ENCODE measurements around a stretch of chr7.

- RAMPAGE, long total RNA: no peak
- RRBS: no CpG with 5 or more reads among the region's 5 CpGs
These were observed 645.2 kb upstream of the DPP6 start for GRCh38 chr7:153406892-153407578.

- RAMPAGE, long total RNA: no peak
- RRBS: no CpG with 5 or more reads among the region's 13 CpGs
These were observed 123.5 kb upstream of the DPP6 start for GRCh38 chr7:153928585-153929207.

DNA sequence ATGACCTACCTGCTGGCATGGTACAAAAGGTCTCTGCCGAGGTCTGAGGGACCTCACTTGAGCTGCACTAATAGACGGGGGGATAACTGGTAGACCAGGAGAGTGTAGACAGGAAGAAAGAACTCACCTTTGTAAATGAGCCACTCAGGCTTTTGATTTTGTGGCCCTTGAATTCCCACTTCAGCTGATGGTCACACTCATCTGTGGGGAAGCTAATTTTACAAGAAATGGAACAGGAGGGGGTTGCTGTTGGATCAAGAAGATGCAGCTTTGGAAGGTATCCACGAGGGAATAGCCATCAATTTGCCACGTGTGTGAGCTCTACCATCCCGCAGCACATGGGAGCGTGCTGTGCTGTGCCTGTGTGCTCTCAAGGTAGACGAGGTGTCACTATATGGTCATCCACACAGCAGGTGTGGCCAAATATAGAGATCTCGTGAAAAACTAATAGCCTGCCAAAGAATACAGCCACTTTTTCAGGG lies 279.2 kb downstream of the DPP6 start:
- RAMPAGE, long total RNA: no peak
- RRBS: no CpG with 5 or more reads among the region's 8 CpGs

- RAMPAGE, long total RNA: no peak
- RRBS: no CpG with 5 or more reads among the region's 17 CpGs
These were observed 298 bp downstream of the HTR5A start for GRCh38 chr7:155070448-155070795.

GRCh38 chr7:155166565-155167134 lies 96.5 kb downstream of the HTR5A start:
- RAMPAGE, long total RNA: no peak
- RRBS: no CpG with 5 or more reads among the region's 17 CpGs

DNA sequence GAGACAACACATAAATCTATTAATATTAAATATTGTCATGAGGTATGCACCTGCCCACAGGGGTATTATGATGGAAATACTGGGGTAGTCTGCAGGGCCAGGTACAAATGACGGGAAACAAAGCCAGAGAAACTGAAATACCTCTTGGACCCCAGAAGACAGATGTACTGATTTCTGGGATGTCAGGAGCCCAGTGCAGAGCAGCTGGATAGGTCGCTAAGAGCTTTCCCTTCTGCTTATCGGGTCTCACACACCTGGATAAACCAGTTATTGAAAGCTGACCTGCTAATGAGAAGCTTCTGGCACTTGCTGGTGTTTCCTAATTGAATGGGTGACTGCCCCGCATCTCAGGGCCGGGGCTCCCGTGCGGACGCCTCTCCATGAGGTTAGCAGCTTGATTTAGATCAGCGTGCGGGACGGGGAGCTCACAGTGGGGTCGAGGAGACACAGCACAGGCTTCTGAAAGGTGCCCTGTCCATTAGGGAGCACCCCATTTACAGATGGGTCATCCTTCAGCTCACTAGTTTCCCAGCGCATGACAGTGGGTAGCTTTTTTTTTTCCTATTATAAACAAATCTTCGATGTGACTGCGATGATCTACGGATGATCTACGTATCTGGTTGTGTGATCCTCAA lies 1.5 kb upstream of the INSIG1 start:
- RAMPAGE, long total RNA: no peak
- RRBS: no CpG with 5 or more reads among the region's 17 CpGs

GRCh38 chr7:155296657-155297345 lies 877 bp upstream of the INSIG1 start:
- RAMPAGE, long total RNA: no peak
- RRBS: no CpG with 5 or more reads among the region's 37 CpGs

DNA sequence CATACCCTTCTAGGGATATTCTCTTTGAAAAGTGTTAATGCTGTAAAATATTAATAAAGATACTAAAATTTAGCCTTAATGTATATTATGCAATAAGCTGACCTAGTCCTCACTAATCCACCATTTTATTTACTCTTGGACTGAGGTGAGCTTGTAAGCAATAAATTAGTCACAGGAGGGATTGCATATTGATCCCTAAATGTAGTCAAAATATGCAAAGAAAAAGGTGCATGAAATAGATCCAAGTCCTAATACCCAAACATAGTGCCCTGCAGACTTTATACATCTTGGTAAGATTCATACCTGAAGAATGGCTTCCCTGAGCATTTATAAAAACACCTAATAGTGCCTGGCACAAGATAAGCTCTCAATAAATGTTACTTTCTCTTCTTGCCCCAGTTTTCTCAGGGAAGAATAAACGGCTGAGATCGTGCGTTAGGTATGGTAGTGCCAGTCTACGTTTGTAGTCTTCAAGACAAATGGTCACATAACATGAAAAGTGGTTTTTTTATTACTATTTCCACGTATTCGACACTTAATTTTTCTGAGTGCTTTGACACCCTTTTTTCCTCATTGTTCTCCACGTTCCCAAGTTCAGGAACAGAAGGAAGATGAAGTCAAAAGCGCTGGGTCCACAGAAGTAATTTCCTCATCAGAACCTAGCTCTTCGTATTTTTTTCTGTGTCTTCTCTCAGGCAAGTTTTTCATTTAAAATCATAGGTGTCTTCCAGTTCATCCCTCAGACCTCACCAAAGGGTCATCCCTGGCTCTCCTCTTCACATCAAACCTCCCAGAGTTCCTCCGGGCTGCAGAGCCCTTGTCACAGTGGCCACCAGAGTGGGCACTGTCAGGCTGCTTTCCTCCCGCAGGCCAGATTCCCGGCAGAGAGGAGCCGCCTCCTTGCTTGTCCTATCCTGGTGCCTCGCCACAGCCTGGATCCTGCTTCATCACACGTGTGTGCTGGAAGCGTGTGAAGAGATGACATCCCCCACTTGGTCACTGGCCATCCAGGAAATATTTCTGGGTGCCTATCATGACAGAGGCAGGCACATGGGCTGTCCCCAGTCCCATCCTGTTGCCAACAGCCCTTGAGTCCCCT lies 14.6 kb downstream of the INSIG1 start:
- RAMPAGE, long total RNA: no peak
- RRBS: 89% methylated on average over 3 of the region's 16 CpGs

DNA sequence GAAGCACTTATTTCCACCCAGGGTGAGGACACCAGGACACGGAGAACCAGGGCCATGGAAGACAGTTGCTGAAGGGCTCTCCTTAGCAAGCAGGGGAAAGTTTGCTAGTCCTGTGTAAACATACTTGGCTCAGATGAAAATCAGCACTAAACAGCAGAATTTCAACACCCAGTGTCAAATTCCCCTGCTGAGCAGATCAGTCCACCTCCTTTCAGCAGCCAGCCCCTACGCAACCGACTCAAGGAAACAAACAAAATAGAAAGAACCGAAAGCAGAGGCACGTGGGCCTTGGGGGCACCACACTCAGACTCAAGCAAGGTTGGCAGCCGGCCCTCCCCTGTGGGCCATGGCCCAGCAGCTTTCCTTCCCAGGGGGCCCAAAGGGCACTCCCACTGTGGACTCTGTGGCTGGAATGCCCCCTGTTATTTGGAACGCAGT lies 19.1 kb downstream of the INSIG1 start:
- RAMPAGE, long total RNA: no peak
- RRBS: no CpG with 5 or more reads among the region's 7 CpGs

GRCh38 chr7:155374320-155374670 lies 76.6 kb downstream of the INSIG1 start:
- RAMPAGE, long total RNA: no peak
- RRBS: 5% methylated on average over 29 of the region's 49 CpGs

GRCh38 chr7:155644982-155645484 lies 572 bp downstream of the RBM33 start:
- RAMPAGE, long total RNA: no peak
- RRBS: 0% methylated on average over 3 of the region's 21 CpGs

DNA sequence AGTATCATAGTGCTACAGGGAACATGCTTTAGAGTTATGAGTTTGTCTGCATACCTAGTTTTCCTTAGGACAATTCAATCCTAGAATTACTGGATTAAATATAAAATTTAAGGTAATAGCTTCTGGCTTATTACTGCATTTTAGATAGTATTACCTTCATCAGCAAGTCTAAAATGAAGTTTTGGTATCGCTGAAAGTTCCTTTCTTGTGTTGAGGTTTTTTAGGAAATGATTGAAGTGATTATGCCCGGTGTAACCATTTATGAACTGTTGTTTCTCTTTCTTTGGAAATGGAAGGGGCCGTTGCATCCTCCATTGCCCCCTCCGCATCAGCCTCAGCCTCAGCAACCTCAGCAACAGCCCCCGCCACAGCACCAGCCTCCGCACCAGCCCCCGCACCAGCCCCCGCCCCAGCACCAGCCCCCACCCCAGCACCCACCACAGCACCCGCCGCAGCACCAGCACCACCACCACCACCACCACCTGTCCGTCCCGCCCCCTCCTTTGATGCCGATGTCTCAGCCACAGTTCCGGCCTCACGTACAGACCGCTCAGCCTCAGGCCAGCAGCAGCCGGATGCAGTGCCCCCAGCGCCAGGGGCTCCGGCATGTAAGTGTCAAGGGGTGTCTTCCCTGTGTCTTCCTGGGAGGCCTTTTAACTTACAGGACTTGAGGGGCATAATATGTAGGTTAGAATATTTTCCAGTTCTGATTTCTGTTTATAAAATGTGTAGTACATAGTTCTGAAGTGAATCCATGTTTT lies 72.7 kb downstream of the SHH start:
- RAMPAGE, long total RNA: no peak
- RRBS: 96% methylated on average over 3 of the region's 19 CpGs

DNA sequence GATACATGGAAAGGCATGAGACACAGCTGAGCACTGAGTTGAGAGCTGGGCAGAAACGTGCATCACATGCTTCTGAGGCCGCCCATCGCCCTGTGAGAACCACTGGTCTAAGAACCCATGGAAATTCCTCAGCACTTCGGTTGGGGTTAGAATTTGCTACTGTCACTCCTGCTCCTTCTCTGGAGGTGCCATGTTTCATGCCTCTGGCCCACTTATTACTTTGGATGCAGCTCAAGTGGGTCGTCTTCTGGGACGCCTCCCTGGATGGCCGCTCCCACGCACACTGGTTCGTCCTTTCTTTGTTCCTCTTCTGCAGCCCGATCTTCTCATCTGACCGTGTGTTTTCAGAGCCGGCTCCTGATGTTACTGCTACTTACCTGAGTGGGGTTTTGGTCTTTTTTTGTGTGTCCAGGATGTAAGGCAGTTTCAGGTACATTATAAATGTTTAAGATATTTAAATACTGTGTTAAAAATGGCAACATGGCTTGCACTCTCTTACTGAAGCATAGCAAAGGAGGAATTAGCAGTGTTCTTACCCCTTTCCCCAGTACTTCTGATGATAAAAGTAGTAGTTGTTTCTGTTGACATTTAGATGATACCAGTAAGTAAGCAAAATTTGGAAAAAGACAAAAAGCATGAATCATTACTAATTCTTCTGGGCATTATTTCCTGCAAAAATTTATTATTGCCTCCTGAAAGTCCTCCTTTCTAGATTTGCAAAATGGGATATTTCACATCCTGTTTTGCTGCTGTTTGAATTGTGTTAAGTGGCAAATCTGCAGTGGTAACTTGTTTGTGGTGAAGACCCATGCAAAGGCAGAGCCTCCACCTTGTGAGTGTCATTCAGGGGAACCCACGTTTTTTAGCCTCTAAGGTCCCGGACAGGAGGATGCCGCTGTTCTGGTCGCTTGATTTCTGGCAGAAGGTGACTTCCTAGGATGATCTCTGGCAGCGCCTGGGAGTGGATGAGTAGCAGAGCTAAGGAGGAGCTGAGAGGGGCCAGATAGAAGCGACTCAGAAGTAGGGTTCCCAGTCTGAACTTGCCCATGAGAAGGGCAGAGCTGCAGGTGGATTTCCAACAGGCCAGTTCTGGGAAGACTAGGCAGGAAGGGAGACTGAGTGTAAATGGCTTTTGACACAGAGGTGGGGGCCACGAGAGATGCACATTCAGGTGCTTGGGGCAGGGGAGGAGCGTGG lies 59.3 kb downstream of the SHH start:
- RAMPAGE, long total RNA: no peak
- RRBS: no CpG with 5 or more reads among the region's 20 CpGs

GRCh38 chr7:155778123-155778919 lies 33.9 kb downstream of the SHH start:
- RAMPAGE, long total RNA: no peak
- RRBS: no CpG with 5 or more reads among the region's 14 CpGs

DNA sequence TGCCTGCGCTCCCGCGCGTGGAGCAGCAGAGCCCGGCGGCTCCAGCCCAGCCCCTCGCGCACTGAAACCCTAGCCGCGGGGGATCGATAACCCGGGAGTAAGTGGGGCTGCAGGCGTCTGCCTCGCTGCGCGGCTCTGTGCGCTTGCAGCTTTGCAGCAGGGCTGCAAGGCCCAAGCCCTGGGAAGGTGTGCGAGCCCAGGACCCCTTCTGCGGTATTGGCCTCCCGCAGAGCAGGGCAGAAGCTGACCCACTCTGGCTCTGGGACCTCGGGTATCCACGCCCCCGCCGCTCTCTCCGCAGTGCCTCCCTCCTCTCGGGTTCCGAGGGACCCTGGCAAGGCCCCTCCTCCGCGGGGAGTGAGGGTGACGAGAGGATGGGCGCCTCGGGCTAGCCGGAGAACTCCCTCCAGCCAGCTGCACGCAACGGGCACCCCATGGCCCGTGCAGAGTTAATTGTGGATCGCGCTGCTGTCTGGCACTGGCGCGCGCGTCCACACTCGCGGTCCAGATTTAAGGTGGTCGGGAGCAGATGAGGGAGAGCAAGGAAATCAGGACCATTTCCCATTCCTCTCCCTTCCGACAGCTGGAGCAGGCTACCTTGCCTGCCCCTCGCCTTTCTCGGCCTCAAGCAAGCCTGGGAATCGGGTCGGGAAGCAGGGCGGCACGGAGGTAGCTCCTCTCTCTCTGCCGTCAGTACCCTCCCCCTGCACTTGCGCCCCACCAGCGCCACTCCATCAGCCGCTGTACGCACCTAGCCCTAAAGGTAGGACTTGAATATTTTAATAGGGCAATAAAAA lies 2.0 kb downstream of the SHH start:
- RAMPAGE, long total RNA: no peak
- RRBS: 2% methylated on average over 12 of the region's 57 CpGs

GRCh38 chr7:155917131-155917764 lies 105.0 kb upstream of the SHH start:
- RAMPAGE, long total RNA: no peak
- RRBS: no CpG with 5 or more reads among the region's 8 CpGs

GRCh38 chr7:156638430-156639007 lies 2.1 kb upstream of the RNF32 start:
- RAMPAGE, long total RNA: no peak
- RRBS: no CpG with 5 or more reads among the region's 7 CpGs

DNA sequence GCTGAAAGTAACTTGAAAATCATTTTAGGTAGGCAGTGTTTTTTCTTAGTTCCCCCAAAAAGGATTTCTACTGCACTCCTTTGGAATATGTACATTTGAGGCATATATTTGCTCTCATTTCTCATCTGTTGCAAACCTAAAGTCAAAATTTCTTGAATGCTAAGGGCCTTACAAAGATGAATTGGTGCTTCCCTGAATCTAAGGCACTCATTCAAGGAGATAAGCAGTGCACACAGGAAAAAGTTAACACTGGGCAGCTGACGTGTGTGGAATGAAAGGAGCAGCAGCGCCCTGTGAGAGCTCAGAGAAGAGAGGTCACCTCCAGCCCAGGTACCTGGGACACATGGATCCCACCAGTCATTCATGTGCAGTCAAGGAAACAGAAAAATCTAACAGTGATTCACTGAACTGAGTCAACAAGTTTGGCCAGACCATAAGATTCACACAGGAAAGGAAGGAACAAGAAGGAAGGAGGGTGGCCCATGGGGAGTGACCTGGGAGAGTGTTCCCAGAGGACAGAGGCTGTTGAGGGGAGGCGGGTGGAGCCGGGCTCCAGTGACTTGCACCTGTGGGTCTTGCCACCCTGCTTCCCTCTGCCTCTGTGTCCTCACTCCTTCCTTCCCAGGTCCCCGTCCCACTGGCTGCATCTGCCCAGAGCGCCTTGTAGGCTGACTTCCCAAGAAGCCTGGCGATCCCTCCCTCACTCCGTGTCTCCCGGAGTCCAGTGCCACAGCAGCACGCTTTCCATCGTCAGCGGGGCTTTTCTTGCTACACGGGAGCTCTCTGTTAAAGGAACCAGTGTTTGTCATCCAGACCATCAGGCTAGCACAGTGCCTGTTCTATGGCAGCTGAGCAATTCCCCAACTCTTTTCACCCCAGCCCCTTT lies 27.6 kb downstream of the RNF32 start:
- RAMPAGE, long total RNA: no peak
- RRBS: no CpG with 5 or more reads among the region's 13 CpGs

DNA sequence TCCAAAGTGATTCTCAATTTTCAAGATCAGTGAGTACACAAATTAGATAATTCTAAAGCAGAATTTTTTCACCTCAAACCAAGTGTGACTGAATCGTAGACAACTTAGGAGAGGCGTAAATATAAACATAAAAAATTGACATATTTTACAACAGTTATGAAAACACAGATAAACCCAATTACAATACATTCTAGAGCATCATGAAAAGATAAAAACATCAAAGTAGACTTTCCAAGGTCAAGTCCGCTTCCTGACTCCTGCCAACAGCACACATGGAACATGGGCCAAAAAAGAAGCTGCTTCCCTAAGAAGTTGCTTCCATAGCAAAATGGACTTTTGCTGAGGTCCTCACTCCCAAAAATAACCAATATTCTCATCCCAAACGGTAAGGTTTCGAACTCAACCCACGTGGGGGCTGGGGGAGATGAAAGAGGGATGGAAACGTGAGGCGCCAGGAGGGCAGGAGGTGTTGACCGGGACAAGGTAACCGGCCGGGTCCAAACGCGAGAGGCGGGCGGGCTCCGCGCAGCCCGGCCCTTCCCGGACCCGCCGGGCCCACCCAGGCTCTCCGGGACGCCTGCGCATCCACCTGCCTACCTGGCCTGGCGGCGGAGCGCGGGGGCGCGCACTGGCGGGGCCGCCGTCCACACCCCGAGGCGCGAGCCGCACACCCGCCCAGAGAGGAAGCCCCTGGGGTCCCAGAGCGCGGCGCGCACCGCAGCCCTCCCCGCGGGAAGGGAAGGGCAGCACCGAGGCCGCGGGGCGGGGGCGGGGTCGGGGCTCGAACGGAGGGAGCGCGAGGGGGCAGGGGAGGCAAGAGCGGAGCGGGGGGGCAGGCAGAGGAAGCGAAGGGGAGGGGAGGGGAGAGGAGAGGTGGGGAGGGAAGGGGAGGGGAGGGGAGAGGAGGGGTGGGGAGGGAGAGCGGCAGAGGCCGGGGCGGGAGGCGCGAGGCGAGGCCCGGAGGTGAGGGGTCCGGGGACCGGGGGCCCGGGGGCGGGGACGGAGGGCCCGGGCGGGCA lies 801 bp downstream of the LMBR1 start:
- RAMPAGE, long total RNA: no peak
- RRBS: 2% methylated on average over 8 of the region's 72 CpGs

DNA sequence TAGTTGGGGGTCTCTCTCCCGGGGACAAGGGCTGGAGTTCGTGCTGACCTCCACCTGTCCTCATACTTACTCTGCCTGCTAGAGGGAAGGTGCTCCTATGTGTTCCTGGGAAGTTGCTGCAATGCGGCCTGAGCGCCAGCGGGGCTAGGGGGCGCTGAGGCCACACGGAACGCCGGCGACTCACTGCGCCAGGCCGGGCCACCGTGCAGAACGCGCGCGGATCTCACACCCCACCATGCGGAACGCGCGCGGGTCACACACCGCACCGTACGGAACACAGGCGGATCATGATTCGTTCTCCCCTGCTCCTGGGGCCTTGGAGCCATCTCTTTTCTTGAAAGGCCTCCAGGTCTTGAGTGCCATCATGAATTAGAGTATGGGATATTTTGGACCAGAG lies 15.9 kb upstream of the LMBR1 start:
- RAMPAGE, long total RNA: no peak
- RRBS: no CpG with 5 or more reads among the region's 27 CpGs